Hair follicular keratinocyte (primary cell): Measurements from ENCODE around the gene PTPRB.

- RAMPAGE, long total RNA, result no peak
Observed at GRCh38 chr12:69431002-69431926, 38.9 kb upstream of the FRS2 start.

DNA sequence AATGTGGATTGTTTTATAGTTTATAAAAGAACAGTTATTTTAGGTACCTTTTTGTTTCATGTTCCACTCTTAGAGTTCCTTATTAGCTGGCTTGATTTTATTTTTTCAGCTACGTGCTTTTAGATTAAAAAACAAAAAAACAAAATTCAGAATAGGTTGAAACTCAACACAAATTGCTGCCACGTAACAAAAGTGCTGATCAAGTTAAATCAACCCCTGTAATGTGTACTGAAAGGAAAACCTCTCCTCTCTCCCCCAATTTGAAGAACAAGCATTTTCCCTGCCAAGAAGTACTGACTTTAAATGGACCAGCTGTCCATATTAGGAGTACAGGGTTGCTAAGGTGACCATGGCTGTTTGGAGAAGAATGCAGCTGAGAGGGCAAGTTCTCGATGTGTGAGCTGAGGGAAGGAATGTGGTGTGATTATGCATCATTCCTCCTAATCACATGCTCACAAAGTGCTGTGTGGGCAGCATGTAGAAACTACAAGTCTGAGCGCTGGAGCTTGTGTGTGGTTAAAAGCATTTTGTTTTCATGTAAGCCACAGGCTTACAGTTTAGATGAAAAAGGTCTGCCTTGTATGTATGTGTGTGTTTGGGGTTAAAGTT is 50.9 kb upstream of the CCT2 start:
- RAMPAGE, long total RNA, result no peak

DNA sequence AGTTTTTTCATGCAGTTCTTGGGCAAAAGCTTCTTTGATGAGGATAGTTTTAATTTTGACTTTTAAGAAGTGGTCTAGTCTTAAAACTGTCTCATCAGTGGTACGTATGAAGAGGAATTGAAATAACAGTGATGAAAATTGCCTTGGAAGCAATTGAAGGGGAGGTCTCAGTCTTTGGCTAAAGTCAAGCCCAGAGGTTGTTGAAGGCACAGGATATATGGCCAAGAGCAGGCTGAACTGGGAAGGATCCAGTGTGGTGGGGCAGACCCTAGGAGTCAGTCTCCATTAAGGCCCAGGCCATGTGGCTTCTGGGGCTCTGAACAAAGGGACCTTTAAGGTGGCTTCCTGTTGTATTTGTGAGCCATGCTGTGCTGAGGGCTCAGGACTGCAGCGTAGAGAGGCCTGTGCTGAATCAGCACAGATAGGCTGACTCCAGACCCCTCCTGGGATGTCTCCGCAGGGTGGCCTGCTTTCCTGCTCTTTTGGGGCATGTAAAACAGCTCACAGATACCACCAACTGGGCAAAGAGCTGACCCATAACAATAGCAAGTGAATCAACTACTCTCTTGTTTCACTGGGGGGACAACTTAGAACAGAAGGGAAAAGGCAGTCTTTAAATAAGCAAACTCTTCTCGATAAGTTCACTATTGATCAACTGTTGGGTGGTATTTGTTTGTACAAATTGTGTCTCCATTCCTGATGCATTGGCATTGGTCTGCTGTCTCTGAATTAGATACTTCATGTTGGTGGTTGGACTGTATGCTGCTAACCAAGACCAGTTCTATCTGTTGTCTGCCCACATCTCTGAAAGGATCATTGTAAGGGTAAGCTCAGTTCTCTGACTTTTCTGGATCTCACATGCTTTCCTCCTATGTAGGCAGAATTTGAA is 71.6 kb downstream of the MYRFL start:
- RAMPAGE, long total RNA, result no peak

GRCh38 chr12:69935435-69936033 is 110.5 kb downstream of the MYRFL start:
- RAMPAGE, long total RNA, result no peak

- RAMPAGE, long total RNA, result no peak
Observed at GRCh38 chr12:69966379-69966820, 141.4 kb downstream of the MYRFL start.

DNA sequence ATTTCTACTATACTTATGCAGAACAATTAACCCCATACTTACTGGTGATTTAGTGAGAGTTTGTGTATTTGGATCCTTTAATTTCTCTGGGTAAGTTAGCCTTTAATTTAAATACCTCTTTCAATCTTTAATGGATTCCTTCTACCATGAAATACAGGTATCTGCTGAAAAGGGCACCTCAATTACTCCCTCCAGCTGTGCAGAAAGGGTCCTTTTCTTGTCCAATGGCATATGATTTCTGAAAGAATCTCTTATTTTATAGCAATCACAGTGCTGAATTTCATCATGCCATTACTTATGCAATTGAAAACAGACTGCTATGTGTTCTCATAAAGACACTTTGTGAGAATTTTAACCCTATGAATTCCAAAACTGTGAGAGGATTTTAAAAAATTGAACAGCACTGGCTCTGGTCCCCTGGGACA is 46.0 kb upstream of the CNOT2 start:
- RAMPAGE, long total RNA, result no peak

DNA sequence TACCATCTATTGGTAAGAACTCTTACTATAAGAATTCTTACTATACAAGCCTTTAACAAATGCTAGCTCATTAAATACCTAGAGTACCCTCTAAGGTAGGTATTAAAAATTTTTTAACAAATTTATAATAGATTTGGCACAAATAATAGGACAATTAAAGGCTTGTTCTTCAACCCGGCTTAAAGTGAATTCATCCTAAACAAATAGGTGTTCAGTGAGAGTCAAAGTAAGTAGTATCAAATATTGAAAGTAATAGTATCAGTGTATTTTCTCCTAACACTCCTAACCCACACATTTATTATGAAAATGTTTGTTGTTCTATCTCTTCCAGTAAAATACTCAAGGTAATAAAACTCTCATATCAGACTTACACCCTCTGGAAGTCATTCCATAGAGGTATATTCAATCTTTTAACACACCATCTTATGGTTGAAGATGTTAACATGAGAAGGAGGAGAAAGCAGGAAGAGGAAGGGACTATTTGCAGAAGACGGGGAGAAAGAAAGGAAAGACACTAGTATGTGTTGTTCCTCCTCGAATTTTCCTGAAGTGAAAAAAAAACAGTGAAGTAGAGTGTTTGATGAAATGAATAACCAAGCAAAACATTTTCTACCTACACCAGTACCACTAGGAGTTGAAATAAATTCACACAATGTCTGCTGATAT is 1.6 kb upstream of the CNOT2 start:
- RAMPAGE, long total RNA, result no peak

DNA sequence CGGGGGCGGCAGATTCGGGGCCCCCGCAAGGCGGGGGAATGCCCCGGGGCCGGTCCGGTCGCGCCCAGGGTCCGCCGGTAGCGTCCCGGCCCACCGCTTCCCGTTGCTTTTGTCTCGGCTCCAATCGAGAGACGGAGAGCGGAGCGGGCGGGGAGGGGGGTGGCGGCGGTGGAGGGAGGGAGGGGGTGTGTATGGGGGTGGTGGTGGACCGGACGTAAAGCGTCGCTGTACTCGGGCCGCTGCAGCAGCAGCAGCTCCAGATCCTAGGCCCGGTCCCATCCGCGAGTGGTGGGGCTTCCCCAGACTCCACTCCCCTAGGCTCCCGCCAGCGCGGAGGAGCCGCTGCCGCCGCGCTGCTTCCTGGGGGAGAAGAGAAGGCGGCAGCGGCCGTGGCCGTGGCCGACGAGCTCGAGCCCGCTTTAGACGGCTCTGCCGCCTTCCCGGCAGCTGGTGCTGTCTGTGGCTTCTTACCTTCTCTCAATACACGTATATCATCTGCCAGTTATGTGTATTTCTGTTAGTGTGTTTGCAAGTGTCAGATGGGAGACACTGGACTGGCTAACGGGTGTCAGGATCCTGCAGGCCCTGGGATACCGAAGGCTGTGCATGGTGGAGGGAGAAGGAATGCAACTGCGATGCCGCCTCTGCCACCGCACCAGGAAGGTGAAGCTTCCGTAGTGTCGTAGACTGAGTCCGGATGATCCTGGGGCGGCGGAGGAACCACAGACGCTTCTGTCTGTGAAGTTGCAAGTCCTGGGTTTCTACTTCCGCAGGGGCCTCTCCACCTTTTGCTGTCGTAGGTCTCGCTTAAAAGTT is 502 bp downstream of the CNOT2 start:
- RAMPAGE, long total RNA, result no peak

DNA sequence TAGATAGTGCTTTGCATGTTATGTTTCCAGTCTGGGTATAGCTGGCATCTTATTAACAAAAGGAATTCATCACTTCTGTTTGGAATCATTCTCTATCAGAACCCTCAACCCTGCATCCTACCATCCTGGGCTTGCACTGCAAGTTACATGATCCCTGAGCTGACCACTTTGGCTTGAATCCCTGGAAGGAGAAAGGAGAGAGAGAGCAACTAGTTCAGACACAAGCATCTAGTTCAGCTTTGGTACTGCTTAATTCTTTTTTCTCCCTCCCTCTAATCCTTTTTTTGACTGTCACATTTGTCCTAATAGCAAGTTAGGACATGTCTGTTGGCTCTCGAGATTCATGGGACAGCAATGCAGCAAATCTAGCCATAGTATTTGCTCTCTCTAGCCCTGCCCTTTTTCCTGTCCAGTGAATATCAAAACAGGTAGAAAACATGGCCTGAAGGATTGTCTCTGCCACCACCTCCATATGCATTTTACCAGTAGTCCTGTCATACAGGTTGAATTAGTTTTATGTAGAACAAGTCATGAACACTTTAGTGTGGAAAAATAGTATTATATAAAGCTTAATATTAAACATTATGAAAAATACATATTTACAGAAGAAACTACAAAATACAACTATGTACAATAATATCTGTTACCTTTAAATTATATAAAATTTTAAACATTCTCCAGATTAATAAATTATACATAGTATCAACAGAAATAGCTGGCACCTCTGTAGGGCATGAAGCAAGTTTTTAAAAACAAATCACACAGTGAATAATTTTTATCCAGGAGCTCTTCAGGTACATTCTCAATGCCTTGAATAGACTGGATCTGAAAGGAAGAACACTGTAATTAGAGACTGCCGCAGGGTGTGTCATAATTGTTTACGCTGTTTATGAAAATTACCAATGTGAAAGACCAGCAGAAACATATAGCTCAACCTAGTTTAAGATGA is 116.3 kb downstream of the PTPRB start:
- RAMPAGE, long total RNA, result no peak

DNA sequence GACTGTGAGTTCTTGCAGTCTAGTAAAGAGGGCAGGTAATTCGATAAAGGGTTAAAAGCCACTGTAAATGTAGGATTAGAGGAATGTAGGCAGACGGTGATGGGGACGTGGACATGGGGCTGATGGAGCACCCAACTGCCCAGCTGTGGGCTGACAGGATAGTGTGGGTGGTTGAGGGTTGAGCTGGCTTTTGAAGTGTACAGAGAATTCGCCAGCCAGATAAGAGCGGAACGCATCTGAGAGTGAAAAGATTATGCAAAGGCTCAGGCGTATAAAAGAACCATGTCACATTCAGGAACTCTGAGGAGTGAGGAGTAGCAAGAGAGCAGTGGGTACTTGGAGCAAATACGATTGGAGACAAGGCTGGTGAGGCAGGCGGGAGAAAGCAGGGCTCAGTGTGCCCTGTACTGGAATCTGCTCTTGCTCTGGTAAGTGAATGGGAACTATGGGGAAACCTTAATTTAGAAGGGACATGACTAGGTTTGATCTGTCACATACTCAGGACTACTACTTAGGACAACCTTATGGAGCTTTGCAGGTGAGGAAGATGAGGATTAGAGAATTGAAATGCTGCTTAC is 87.1 kb downstream of the PTPRB start:
- RAMPAGE, long total RNA, result no peak

- RAMPAGE, long total RNA, result no peak
Observed at GRCh38 chr12:70571719-70572255, 65.4 kb downstream of the PTPRB start.

- RAMPAGE, long total RNA, result no peak
Observed at GRCh38 chr12:70637186-70638051, at the start of gene PTPRB. Gene PTPRB, minus strand, starts transcription at chr12:70637429.

- RAMPAGE, long total RNA, result no peak
Observed at GRCh38 chr12:70660653-70661520, 23.7 kb upstream of the PTPRB start.

- RAMPAGE, long total RNA, result no peak
Observed at GRCh38 chr12:70719646-70720027, 82.4 kb upstream of the PTPRB start.

DNA sequence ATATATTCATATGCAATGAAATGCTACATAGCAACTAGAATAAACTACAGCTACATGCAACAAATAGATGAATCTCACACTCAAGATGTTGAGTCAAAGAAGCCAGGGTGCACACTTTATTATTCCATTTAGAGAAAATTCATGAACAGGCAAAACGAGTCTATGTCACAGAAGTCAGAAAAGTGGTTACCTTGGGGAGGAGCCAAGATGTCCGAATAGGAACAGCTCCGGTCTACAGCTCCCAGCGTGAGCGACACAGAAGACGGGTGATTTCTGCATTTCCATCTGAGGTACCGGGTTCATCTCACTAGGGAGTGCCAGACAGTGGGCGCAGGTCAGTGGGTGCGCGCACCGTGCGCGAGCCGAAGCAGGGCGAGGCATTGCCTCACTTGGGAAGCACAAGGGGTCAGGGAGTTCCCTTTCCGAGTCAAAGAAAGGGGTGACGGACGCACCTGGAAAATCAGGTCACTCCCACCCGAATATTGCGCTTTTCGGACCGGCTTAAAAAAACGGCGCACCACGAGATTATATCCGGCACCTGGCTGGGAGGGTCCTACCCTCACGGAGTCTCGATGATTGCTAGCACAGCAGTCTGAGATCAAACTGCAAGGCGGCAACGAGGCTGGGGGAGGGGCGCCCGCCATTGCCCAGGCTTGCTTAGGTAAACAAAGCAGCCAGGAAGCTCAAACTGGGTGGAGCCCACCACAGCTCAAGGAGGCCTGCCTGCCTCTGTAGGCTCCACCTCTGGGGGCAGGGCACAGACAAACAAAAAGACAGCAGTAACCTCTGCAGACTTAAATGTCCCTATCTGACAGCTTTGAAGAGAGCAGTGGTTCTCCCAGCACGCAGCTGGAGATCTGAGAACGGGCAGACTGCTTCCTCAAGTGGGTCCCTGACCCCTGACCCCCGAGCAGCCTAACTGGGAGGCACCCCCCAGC is 39.6 kb downstream of the TSPAN8 start:
- RAMPAGE, long total RNA, result no peak

- RAMPAGE, long total RNA, result no peak
Observed at GRCh38 chr12:71152847-71153550, 4.8 kb downstream of the TSPAN8 start.

DNA sequence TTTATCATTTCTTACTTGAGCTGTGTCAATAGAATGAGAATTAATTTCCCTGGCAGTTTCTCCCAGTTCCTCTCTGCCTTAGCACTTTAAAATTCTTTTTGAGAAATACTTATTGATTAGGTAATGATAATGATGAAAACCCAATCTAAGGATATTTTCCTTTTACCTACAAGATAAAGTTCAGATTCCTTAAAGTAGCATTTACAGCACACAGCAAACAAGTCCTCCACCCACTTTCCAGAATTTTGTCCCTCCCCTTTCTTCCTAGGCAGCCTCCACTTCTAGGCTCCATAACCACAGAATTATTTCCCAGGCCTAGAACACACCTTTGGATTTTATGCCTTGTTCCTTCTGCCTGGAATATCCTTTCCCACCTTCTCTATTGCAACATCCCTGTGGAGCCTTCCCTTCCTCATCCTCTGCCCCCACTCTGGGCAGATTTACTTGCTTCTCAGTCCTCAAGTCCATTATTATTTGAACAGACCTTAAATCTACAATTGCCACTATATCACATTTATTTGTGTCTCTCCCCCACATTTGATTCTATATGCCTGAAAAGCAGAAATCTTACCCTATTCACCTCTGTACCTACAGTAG is 2.0 kb upstream of the TSPAN8 start:
- RAMPAGE, long total RNA, result no peak

DNA sequence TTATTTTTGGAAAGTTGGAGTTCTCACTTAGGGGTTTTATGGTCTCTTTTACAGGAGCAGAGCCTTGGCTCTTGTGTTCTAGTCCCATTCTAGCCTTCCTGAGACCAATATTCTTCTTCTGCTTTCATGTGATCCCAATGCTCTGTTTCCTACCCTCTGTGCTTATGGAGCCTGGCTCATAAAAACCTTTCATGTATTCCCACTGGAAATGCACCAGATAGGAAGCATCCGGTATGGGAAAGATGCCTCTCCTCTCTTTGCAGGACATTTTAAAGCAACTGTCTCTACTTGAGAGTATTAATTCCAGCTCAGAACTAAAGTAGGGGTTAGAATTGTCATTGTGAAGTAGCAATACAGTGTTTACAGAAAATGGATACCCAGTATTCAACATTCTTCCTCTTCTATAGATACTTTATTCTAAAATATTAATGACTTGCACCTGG is 4.1 kb upstream of the TSPAN8 start:
- RAMPAGE, long total RNA, result no peak

GRCh38 chr12:71662759-71663691 is 623 bp downstream of the ZFC3H1 start:
- RAMPAGE, long total RNA, result no peak

DNA sequence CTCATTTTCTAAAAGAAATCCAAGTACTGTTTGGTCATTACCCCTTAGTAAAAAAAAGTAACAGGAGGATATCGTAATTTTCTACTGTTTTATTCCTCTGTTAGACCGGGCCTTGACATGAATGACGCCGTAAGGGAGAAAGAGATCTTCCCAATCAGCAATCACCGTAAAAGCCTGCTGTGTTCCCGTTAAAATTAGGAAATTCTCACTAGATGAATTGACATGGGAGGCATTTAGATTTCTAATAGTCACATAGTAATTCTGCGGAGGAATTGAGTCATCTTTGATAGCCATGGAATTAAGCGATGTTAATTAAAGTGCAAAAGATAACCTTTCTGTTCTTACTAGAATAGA is 641 bp downstream of the THAP2 start:
- RAMPAGE, long total RNA, result no peak